Smooth muscle cell (in vitro differentiated cells): ENCODE measurements around the genes MYH15, ZBED2 and GCSAM.

GRCh38 chr3:108104262-108104848 lies 13.5 kb upstream of the CD47 start:
- RAMPAGE, long total RNA, result no peak

- RAMPAGE, long total RNA, result no peak
Observed at GRCh38 chr3:108510380-108510970, at the start of gene MYH15. Gene MYH15 (minus strand): TSS chr3:108510596.

GRCh38 chr3:108590403-108591046 lies 1.0 kb downstream of the DZIP3 start:
- RAMPAGE, long total RNA, result no peak

DNA sequence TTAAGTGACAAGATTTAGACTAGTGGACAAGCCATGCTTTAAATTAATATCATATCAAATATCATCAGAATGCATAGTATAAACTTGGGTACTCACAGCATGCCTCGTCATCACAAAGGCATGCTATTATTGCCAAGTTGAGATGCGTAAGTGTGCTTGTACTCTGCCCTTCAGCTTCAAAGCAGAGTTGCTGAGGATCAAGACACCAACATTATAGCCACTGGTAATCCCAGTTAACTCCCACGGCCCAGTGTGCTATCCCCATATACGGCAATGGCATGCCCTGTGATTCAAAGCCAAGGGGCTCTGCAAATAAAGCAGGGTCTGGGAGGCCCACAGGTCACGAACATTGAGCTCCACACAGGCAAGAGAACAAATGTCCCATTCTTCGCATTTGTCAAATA lies 298.2 kb upstream of the NECTIN3 start:
- RAMPAGE, long total RNA, result no peak

DNA sequence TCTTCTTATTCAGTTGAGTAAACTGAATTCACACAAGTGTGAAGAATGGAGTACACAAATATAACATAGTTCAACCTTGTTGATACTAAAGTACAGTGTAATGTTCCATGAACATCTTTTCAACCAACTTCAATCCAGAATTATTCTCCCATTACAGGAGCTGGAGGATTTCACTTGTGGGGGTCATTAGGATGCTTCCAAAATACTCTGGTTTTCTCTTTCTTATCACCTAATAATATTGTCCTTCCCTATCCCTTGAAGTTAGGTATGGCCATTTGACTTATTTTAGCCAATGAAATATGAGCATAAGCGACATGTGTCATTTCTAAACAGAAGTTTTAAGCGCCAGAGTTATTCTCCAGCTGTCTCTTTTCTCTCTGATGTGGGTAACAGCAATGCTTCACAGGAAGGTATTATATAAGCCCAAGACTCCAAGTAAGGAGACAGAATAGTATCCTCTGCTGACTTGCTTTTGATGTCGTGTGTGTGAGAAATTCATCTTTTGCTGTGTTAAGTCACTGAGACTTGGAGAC lies 224.8 kb upstream of the NECTIN3 start:
- RAMPAGE, long total RNA, result no peak

- RAMPAGE, long total RNA, result no peak
Observed at GRCh38 chr3:111590329-111590528, 4.9 kb downstream of the ZBED2 start.

DNA sequence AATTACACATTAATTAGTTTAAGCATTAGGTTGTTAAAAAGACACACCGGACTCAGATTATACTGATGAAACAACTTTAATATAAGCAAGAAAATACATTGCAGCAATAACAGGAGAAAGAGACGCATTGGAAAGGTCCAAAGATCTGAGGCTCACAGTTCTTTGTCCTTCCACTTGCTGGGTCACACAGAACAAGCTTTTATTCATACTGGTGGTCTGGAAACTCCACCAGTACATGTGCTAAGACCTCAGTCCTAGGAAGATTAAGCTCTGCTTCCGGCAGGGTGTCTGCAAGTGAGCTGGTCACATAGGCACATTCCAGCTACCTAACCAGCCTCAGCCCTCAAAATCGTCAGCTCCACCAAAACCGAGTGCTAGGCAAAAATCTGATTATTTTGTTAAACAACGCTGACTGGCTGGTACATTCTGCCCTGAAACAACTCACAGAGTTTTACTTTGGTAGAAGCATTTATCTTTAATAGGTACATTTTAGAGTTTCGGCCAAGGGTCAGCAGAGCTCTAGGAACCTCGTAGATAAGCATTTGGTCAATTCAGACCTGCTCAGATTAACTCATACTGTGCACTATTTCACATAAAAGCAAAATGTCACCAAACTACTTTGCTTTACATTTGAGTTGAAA lies 2.2 kb downstream of the ZBED2 start:
- RAMPAGE, long total RNA, result no peak

DNA sequence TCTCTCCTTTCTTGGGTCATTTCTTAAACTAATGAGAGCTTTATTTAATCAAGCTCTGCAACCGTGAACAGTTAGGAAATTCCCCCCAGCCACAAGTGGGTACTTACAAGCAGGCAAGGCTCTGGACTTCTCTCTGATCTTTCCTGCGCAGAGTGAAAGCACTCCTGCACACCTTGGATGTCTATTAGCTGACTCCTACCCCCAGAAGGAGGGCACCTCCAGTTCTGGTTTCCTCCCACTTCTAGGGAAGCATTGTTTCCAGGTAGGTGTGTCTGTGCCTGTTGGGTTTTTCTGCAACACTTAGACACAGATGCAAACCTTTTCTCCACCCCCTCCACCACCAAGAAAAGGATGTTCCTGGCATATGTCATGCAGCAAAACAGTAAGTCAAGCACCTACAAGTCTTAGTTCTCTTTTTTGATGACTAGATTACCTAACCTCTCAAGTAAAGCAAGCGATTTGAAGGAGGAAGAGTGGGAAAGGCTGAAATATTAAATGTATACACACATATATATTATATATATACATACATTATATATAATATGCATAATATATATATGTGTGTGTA lies at the start of gene ZBED2:
Gene ZBED2, minus strand, starts transcription at position 154 of the 568 bp plus-strand sequence.
- RAMPAGE, long total RNA, result start-site peak on the minus strand centred at position 155 of the sequence, 57 bp wide, 83 and 44 reads in 2 replicates

DNA sequence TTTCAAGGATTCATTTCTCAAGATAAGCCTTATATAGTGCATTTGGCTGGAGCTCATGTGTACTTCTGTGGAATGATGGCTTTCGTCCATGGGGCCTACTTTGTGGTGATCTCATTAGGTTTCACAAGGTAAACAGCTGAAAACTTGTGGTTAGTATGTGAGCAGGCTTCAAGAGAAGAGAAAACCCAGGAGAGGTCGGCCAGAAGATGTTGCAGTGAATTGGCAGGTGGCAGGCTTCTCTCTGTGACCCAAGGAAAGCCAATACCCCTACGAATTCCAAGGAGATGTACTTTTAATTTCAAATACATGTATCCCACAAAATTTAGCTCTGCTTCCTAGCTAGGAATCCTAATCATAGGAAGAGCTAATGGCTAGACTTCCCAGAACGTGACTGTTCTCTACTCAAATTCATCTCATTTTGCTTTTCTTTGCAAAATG lies 63.3 kb downstream of the PLCXD2 start:
- RAMPAGE, long total RNA, result no peak

DNA sequence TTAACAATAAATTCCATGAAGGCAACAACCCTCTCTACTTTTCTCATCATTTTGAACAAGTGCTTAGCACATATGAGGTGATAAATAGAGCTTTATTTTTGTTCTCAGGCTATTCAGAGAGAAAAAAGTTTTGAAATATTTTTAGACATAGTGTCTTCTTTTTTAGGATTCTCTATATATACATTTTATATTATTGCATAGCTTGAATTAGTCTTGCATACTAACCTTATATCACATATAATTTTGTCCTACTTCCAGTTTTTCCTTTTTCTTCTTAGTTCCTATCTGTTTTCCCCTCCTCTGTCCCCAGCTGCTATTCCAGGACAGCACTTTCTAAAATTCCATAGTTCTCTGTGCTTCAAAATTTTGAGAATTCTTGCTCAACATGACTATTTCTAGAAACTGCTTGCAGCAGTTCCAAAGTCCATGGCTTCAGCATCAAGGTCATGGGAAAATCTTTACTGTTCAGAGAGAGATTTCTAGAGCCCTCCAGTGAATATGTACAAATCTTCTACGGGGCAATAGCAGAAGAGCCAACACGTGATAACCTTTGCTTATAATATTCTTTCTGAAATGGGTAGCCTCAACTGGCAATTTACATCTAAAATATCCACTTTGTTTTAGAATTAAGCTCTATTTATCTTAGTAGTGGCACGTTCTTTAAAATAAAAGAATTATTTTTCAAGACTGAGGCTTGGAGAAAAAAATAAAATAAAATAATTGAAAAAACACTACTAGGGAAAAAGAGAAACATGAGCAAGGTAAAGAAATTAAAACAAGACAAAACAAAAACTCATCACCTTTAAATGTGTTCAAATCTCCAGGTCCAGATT lies 76.1 kb upstream of the PHLDB2 start:
- RAMPAGE, long total RNA, result no peak

GRCh38 chr3:111865000-111865815 lies 6.1 kb downstream of the PHLDB2 start:
- RAMPAGE, long total RNA, result start-site peak on the plus strand at chr3:111865506-111865533, 31 and 33 reads in 2 replicates

- RAMPAGE, long total RNA, result no peak
Observed at GRCh38 chr3:112132401-112133640, at the start of gene GCSAM. Gene GCSAM (minus strand): TSS chr3:112133248.

GRCh38 chr3:112353596-112353887 lies 20.6 kb downstream of the CD200 start:
- RAMPAGE, long total RNA, result no peak

GRCh38 chr3:112390532-112391910 lies 58.1 kb downstream of the CD200 start:
- RAMPAGE, long total RNA, result no peak

DNA sequence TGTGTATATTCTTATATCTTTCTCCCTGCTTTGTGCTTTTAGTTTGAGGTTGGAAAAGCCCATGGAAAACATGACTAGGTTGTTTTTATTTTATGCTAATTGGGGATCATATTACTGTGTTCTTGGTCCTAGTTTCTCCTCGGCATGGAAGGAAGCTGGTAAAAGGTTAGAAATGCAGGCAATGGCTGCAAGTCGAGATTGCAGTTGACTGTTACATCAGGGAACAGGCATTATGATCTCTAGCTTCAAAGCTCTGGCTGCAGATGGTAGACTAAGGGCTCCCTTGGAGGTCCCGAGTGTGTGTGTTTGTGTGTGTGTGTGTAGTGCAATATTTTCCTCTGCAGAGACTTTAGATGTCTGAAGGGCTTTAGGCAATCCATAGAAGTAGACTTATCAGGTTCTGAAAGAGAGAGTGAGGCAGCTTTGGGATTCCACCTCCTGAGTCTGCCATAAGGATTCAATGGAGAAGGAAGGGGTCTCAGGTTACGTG lies 508 bp upstream of the CCDC80 start:
- RAMPAGE, long total RNA, result no peak

DNA sequence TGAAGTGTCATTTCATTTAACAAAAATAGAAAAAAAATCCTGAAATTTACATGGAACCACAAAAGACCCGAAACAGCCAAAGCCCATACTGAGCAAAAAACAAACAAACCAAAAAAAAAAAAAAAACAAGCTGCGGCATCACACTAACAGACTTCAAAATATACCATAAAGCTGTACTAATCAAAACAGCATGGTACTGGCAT lies 35.2 kb downstream of the CD200R1 start:
- RAMPAGE, long total RNA, result no peak

- RAMPAGE, long total RNA, result no peak
Observed at GRCh38 chr3:113157351-113158080, 53.8 kb upstream of the BOC start.

GRCh38 chr3:113168440-113168998 lies 42.8 kb upstream of the BOC start:
- RAMPAGE, long total RNA, result no peak

DNA sequence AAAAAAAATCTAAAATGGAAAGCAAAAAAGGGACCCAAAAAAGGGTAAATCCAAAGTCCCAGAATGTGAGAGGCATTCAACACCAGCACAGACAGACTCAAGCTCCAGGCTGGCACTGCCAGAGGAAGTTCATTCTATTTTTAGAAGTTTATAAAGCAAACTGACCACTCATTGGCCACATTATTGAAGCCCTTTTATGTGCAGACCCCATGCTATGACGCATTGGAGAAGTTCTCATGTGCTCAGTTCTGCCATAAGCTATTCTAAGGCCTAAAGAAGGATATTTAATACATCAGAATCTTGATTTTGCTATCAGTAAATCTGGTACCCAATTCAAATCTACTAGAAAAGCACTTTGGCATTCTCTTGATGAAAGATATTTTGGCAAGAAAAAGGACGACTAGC lies 17.6 kb upstream of the BOC start:
- RAMPAGE, long total RNA, result no peak

DNA sequence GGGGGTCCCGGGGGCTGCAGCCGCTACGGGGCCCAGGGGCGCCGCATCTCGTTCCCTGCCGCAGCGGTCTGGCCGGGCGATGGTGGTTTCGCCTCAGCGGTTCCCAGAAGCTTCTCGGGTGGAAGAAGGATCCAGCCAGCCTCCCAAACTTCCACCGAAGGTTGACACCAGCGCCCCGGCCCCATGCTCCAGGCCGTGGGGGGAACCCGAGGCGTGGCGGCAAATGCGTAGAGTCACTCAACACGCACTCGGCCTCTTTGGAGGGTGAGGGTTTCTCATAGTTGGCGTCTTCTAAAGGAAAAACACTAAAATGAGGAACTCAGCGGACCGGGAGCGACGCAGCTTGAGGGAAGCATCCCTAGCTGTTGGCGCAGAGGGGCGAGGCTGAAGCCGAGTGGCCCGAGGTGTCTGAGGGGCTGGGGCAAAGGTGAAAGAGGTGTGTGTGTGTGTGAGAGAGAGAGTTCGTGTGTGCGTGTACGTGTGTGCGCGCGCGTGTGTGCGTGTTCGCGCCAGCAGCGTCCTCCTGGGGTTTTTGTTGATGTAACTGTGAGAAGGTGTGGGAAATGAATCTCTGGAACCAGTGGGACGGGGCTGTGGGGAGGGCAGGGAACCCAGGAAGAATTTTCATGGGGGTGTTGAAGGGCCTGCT lies 1.0 kb downstream of the BOC start:
- RAMPAGE, long total RNA, result no peak